AG04449 (cell line): Measurements from ENCODE around the gene TMPRSS12.

DNA sequence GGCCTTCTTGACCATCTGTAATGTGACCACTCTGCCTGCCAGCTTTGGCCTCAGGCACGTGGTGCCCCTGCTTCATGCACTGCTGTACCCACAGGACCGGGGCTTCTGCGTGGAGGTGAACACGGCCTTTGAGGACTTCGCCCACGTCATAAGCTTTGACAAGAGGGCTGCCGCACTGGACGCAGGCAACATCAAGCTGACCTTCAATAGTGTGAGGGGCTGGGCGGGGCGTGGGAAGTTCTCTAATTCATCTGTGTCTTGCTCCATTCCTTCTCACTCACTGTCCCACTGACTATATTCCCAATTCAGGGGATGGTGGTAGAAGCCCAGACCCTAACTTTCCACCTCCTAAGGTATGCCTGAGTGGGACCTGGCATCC is 18.4 kb downstream of the PRPF40B start:
- RRBS = no CpG with 5 or more reads among the region's 10 CpGs

GRCh38 chr12:49827673-49828318 is 417 bp downstream of the NCKAP5L start:
- RRBS = 1% methylated on average over 10 of the region's 46 CpGs

DNA sequence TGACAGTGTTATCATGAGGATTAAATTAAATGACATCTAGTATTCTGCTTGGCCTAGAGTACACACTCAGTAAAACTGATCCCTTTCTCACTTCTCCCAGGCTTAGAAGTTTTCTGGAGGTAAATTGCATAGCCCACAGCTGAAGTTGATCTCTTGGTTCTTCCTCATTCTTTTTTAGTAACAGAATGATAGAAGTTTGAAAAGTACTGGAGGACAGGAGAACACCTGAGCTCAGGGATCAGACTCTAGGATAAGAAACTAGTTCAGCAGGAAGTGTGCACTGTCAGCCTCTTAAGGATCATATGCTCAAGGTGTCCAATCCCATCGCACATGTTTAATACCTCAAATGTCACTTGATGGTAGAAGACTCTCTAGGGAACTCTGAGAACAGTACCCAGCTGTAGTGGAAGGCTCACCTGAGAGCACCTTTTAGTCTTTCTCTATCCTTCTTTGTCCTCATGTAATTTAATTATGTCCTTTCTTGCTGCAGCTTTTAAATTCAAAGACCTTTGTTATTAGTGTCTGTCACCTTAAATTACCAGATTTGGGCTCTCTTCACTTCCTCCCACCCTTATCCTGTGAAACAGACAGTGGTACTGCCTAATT is 14.7 kb upstream of the LIMA1 start:
- RRBS = no CpG with 5 or more reads among the region's 1 CpG

- RRBS = no CpG with 5 or more reads among the region's 10 CpGs
These were observed 1.1 kb downstream of the LARP4 start for GRCh38 chr12:50401756-50402159.

- RRBS = no CpG with 5 or more reads among the region's 2 CpGs
These were observed 64.0 kb downstream of the DIP2B start for GRCh38 chr12:50568536-50569387.

GRCh38 chr12:50589331-50590332 is 84.8 kb downstream of the DIP2B start:
- RRBS = no CpG with 5 or more reads among the region's 10 CpGs

DNA sequence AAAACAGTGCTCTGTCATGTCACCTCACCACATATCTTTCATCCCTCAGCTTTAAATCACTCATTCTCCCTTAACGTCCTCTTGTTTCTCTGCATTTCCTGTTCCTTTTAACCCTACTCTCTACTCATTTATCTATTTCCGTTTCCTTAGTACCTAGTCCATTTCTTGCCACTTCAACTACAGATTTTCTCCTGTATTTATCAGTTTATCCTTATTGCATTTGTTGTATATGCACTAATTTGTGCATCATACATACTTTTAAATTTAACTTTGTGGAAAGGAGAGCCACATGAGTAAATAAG is 120.3 kb downstream of the DIP2B start:
- RRBS = no CpG with 5 or more reads among the region's 2 CpGs

GRCh38 chr12:50778719-50779025 is 14.8 kb downstream of the ATF1 start:
- RRBS = no CpG with 5 or more reads among the region's 3 CpGs

DNA sequence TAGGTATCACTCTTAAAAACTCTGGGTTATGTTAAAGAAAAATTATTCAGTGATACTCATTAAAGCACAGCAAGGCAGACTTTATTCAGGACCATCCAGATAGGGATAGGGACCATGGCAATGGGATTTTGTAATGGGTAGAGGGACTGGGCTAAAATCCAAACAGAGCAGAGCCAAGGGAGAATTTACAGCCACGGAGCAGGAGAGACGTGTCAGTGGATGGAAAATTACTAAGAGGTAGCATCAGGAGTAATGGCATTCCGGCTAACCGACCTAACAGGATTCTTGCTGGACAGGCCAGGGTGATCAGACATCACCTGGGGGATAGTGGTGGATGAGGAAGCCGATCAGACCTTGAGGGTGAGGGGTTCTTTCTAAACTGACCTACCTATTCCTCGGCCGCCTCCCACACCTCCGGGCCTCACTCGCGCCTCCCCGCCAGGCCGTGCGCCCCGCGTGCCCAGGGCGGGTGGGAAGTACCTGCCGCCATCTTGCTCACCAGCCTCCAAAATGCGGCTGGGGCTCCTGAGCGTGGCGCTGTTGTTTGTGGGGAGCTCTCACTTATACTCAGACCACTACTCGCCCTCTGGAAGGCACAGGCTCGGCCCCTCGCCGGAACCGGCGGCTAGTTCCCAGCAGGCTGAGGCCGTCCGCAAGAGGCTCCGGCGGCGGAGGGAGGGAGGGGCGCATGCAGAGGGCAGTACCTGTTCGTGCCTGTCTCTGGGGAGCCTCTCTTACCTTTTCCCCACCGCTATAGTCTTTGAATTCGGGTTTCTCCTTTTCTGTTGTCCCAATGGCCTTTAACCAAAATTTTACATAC is at the start of gene TMPRSS12:
TSS of gene TMPRSS12 (plus strand) at position 472 of the 820 bp plus-strand sequence.
- RRBS = 30% methylated on average over 5 of the region's 35 CpGs

DNA sequence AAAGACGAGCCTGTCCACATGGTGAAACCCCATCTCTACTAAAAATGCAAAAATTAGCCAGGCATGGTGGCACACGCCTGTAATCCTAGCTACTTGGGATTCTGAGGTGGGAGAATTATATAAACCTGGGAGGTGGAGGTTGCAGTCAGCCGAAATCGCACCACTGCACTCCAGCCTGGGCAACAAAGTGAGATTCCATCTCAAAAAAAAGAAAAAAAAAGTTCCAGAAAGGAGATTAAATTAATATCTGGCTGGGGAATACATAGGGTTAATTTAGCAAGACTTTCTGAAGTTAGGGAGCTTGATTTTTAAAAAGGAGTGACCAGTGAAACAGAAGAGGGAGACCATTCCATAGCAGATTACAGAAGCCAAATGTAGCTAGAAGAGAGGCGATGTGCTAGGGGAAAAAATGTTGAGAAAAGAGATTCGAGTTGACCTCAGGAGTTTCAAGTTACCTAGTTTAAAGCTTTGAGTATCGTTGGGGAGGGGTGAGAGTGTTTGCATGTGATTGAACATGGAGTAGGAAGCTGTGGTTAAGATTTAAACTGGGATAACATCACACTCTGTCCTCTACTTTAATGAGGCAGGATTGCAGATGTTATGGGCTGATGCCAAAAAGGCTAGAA is 3.5 kb downstream of the LETMD1 start:
- RRBS = no CpG with 5 or more reads among the region's 7 CpGs

- RRBS = no CpG with 5 or more reads among the region's 1 CpG
These were observed 30.1 kb downstream of the TFCP2 start for GRCh38 chr12:51142557-51143479.

DNA sequence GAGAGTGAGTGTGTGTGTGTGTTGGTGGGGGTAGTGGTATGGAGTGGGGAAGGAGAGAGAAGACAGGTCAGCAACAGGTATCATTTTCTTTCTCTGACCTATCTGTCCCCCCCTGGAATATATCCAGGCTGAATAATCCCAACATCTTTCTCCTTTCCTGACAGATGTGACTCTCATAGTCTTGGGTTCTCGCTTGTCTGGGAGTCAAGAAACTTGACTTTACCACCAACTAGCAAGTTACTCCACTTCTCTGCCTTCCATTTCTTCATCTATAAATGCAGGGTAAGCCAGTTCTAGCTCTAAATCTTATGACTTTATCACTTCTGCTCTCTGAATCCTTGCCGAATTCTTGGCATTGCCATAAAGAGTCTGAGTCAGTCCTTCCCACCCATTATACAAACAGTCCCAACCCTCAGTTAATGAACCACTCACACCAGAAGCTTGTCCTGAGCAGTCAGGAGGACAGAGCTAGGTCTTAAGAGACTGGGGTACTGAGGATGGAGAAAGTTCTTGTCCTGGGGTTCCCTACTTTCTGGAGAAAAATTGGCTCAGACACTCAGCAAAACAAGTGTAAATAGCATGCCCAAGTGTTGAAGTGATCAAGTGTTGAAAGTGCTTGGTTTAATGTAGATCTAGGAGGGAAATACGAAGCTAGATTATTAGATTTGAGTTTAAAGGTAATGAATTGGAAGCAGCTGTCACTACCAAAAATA is 15.8 kb downstream of the BIN2 start:
- RRBS = no CpG with 5 or more reads among the region's 3 CpGs

DNA sequence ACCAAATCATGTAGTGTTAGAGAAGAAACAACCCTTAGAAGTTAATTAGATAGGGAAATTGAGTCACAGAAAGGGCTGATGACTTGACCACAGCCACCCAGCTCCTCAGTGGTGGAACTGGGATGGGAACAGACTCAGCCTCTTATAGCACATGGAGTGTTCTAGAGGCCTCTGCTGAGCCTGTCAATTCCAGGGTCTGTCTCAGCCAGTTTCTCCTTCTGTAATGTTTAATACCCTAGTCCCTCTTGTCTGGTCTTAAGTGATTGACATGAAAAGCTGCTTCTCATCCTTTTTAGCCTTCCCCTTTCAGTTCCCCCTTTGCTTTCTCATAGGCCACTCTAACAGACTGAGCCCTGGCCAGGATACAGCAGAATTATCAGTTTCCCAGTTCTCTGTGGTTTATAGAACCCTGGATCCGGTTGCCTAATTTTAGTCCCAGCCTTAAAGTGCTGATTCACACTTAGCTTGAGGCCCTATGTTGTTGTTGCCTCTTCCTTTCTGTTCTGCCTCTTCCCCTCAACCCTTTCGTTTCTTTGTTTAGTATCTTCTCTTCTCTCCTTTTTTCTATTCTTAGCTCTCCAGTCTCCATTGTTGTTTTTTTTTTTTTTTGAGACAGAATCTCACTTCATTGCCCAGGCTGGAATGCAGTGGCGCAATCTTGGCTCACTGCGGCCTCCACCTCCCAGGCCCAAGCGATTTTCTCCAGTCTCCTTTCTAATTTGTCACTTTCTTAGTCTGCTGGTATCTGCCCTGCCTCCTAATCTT is 2.8 kb upstream of the BIN2 start:
- RRBS = no CpG with 5 or more reads among the region's 5 CpGs

DNA sequence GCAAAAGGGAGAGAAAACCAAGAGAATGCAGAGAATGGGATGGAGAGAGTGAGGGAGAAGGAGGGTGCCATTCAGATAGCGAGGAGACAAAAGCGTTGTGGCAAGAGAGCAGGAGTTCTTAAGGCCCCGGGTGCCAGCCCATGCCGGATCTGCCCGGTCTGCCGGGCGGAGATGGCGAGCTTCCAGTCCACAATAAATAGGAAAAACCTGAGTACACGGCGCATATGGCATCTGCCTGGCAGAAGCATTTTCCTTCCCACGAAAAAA is 5.2 kb upstream of the TMDD1 start:
- RRBS = no CpG with 5 or more reads among the region's 11 CpGs

DNA sequence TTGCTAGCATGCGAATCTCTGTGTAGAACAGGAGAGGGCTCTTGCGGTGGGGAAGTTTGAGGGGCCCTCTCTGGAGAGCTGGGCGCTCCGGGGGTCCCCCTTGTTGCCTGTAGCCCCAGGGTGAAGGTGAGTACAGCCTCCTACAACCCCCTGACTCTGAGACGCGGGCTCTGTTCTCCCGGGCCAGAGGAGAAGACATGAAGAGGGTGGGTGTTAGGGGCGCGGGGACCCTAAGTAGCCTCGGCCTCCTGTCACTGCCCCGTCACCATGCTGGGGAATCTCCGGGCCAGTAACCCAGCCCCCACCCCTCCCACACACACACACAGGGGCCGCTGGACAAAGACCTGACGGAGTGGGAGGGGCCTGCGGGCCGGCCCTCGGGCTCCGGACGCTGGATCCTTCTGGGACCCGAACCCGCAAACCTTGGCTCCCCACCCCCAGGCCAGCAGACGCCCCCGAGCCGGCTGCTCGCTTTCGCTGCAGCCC is 702 bp downstream of the FIGNL2 start:
- RRBS = 4% methylated on average over 18 of the region's 26 CpGs

- RRBS = no CpG with 5 or more reads among the region's 1 CpG
These were observed 2.9 kb downstream of the ACVR1B start for GRCh38 chr12:51954449-51954704.

DNA sequence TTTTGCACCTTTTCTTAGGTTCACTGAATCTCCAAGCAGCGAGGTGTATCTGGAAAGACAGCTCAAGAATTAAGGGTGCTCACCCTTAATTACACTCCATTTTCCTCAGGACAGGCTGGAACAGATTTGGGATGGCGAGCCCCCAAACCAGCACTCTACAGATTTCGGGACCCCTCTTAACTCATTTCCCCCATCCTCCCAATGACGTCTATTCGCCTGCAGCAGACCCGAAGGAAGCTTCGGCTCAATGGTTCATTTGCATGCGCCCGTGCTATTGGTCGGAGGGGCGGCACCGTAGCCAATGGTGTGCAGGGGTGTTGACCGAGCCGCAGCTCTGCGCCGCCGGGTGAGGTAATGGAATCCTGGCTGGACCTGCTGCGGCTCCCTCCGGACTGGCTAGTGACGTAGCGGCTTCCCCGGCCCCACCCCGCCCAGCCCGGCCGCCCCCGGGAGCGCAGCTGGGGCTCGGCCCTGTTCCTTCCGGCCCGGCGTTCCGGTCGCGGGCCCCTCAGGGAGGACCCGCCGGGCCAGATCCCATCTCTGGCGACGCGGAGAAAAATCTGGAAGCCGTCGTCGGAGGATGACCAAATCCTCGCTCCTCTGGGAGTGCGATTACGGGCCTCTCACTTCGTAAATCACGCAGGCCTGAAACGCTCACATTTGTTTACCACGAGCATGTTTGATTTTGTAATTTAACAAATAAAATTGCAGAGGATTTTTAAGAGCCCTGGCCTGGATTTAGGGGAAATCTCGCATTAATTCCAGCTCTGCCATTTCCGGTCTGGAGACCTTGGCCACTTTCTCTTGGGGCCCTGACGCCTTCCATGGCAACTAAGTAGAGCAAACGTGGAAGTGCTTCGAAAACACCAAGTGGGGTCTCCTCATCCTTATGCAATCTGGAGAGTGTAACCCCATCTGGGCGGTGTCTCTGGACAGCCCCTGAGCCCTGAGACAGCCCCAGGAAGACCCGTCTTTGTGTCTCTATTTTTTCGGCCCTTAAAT is 18.2 kb upstream of the NR4A1 start:
- RRBS = 11% methylated on average over 1 of the region's 57 CpGs

GRCh38 chr12:52058069-52058429 is 6.8 kb downstream of the NR4A1 start:
- RRBS = no CpG with 5 or more reads among the region's 4 CpGs

DNA sequence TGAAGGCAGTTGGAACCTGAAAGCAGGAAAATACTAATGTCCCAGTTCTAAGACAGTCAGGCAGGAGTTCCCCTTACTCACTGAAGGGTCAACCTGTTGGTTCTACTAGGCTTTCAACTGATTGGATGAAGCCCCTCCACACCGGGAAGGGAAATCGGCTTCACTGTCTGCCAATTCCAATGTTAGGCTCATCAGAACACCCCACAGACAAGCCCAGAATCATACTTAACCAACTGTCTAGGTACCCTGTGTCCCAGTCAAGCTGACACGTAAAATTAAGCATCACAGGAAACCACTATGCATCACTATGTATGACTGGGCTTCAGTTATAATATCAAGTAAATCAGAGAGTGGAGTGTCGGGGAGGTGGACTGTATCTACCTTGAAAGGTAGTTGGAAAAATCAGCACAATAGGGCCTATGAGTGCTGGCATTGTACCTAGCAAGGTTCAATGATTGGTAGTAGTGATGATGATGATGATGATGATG is 3.5 kb upstream of the ATG101 start:
- RRBS = no CpG with 5 or more reads among the region's 4 CpGs

DNA sequence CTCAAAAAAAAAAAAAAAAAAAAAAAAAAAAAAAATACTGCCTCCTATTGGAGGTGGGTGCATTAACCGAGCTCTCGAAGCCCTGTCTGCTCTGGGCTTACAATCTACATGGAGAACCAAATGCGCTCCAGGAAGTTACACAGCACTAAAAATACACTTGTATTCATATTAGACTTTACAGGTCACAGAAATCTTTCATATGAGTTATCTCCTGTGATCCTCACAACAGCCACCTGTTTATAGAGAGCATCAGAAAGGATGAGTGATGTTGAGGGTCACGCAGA is 848 bp upstream of the ATG101 start:
- RRBS = no CpG with 5 or more reads among the region's 4 CpGs